ENCODE measurements around a stretch of chr19.

DNA sequence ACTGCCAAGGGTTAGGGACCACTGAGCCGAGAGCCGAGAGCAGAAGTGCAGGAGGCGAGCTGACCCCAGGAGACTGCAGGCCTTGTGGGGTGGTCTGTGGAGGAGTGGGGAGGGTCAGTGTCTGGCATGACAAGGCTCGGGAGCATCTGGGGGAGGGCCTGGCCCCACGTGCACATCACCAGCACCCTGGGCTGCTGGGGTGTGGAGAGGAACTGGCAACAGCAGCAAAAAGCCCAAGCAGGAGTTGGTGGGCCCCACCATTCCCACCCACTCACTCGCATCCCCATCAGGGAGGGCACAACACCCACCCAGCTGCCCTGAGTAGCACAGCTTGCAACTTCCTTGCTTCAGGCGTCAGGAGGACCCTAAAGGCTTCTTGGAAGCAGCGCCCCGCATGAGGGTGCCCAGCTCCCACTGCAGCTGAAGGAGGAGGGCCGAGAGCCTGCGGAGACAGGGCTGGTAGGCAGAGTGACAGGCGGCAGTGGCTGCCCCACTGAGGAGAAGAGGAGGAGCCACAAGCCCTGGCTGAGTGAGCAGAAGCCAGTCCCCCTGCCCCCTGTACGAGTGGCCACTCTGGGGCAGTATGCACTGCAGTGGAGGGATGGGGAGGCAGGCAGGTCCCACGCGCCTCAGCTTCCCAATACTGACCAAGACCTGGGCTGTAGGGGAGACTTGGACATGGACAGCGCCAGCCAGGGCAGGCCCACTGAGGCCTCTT, 26.6 kb downstream of the ELL start:
- RRBS: no CpG with 5 or more reads among the region's 16 CpGs
CAGE:
- cytosol, long polyA plus RNA: no peak
- long polyA plus RNA: no peak
- nucleus, long polyA plus RNA: no peak

GRCh38 chr19:18537480-18537955, 5.9 kb downstream of the FKBP8 start:
- RRBS: 91% methylated on average over 3 of the region's 20 CpGs
CAGE:
- cytosol, long polyA plus RNA: no peak
- long polyA plus RNA: start-site peak on the minus strand at chr19:18537622-18537775, 448 and 371 reads in 2 replicates
- nucleus, long polyA plus RNA: no peak

GRCh38 chr19:18593170-18594191, 4.9 kb downstream of the REX1BD start:
- RRBS: no CpG with 5 or more reads among the region's 28 CpGs
CAGE:
- cytosol, long polyA plus RNA: no peak
- long polyA plus RNA: no peak
- nucleus, long polyA plus RNA: no peak

- RRBS: 95% methylated on average over 5 of the region's 40 CpGs
CAGE:
- cytosol, long polyA plus RNA: no peak
- long polyA plus RNA: no peak
- nucleus, long polyA plus RNA: no peak
Measured at GRCh38 chr19:18649447-18650423, 12.9 kb downstream of the KLHL26 start.

DNA sequence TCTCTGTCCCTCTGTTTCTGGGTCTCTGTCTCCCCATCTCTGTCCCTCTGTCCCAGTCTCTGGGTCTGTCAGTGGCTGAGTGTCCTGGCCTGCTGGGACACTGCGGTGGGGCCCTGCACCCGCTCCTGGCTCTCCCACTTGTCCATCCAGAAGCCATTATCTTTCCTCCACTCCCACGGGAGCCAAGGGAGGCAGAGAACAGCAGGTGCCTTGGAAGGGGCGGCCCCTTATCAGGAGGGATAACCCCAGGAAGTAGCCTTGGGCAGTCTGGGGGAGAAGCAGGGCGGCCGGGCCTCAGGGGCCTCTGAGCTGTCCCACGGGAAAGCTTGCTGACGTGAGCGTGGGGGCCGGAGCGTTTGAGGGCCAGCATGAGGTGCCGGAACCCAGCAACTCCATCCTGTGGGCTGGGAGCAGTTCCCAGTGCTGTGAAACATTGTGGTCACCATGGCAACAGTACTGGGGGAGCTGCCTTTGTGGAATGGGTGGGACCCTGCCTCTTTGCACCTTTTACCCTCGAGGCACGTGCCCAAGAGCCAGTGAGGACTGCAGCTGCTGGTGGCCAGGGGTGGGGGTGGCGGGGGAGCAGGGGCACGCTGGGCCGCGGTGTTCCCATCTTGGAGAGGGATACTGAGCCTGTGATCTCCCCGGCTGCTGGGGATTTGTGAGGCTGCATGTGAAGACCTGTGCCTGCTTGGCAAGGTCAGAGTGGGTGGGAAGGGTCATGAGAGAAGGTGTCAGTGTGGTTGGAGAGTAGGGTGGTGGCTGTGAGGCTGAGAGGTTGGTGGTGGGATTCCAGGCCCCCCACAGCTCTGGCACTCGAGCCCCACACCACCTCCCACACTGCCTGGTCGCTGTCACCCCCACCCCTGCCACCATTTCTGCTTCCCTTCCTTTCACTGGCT, 21.0 kb downstream of the KLHL26 start:
- RRBS: 76% methylated on average over 5 of the region's 21 CpGs
CAGE:
- cytosol, long polyA plus RNA: no peak
- long polyA plus RNA: no peak
- nucleus, long polyA plus RNA: no peak

- RRBS: 1% methylated on average over 5 of the region's 53 CpGs
CAGE:
- cytosol, long polyA plus RNA: no peak
- long polyA plus RNA: no peak
- nucleus, long polyA plus RNA: no peak
Measured at GRCh38 chr19:18700204-18701724, 17.3 kb downstream of the CRTC1 start.

DNA sequence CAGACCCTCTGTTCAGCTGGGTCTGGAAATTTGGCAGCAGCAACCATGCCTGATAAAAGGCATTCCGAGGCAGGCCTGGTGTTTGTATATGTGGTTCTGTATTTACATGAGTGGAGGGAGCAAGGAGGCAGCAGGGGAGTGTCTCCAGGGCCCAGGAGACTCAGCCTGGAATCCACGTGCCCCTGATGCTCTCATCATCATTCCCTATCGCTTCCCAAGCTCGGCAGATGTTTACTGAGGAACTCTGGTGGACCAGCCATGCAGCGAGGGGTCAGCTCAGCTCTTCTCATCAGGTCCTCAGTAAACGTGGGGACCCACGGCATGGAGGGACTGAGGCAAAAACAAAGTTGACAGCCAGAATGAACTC, 49.9 kb downstream of the CRTC1 start:
- RRBS: no CpG with 5 or more reads among the region's 7 CpGs
CAGE:
- cytosol, long polyA plus RNA: no peak
- long polyA plus RNA: no peak
- nucleus, long polyA plus RNA: no peak

DNA sequence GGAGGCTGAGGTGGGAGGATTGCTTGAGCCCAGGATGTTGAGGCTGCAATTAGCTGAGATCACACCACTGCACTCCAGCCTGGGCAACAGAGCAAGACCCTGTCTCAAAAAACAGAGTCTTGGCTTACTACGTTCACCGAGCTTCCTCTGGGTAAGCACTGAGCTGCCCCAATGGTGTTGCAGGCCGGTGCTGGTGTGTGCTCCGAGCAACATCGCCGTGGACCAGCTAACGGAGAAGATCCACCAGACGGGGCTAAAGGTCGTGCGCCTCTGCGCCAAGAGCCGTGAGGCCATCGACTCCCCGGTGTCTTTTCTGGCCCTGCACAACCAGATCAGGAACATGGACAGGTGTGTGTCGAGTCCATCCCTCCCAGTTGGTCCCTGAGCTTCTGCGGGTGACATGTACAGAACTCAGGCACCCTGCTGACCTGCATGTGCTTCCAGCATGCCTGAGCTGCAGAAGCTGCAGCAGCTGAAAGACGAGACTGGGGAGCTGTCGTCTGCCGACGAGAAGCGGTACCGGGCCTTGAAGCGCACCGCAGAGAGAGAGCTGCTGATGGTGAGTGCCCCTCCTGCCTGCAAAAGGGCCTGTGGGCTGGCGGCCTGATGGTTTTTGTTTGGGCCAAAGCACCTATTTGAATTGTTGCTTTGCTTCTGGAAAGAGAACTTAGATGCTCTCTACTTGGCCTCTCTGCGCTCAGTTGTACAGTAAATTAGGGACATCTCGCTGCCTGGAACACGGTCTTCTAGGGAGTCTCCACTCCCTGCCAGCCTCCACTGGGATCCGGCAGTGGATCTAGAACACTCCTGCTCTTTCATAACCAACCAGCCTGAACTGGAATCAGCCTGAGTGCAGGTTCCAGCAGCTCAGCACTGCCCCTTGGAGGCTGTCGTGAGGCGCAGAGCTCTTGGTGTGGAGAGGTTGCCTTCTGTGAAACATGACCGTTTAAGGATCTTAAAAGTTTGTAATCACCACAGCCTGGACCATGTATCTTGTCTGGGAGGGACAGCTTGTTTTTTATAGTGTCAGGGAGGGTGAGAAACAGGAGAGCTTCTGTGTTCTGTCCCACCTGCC, 24.3 kb downstream of the UPF1 start:
- RRBS: 100% methylated on average over 8 of the region's 32 CpGs
CAGE:
- cytosol, long polyA plus RNA: no peak
- long polyA plus RNA: no peak
- nucleus, long polyA plus RNA: no peak

DNA sequence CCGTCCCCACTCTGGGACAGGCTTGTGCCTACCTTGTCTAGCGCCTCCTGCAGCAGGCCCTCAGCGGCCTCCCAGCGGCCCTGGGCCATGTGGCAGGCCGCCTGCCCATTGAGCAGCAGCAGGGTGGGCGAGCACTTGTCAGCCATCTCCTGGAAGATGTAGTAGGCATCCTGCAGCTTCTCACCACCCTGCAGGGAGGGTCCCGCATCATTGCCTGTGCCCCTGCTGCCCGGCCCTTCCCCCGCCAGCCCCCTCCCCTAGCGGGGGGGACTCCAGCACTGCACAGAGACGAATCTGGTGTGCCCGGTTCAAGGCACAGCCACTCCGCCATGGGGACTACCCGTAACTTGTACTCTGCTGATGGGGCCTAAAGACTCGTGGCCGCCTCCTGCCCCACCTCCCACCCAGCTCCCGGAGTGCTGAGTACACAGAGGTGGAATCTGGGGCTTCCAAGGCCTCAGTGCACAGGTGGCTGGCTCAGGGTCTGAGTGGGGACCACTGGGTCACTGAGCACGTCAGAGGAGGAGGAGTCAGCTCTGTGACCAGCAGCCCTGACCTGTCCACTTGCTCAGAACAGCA, 7.4 kb upstream of the CERS1 start:
- RRBS: 96% methylated on average over 8 of the region's 18 CpGs
CAGE:
- cytosol, long polyA plus RNA: no peak
- long polyA plus RNA: no peak
- nucleus, long polyA plus RNA: no peak

GRCh38 chr19:18913579-18913778, 5.7 kb downstream of the COPE start:
- RRBS: no CpG with 5 or more reads among the region's 4 CpGs
CAGE:
- cytosol, long polyA plus RNA: no peak
- long polyA plus RNA: no peak
- nucleus, long polyA plus RNA: no peak

GRCh38 chr19:18966355-18966633, 25.3 kb upstream of the HOMER3 start:
- RRBS: no CpG with 5 or more reads among the region's 3 CpGs
CAGE:
- cytosol, long polyA plus RNA: no peak
- long polyA plus RNA: no peak
- nucleus, long polyA plus RNA: no peak

- RRBS: no CpG with 5 or more reads among the region's 5 CpGs
CAGE:
- cytosol, long polyA plus RNA: no peak
- long polyA plus RNA: no peak
- nucleus, long polyA plus RNA: no peak
Measured at GRCh38 chr19:19083456-19083814, 19.6 kb downstream of the SLC25A42 start.

DNA sequence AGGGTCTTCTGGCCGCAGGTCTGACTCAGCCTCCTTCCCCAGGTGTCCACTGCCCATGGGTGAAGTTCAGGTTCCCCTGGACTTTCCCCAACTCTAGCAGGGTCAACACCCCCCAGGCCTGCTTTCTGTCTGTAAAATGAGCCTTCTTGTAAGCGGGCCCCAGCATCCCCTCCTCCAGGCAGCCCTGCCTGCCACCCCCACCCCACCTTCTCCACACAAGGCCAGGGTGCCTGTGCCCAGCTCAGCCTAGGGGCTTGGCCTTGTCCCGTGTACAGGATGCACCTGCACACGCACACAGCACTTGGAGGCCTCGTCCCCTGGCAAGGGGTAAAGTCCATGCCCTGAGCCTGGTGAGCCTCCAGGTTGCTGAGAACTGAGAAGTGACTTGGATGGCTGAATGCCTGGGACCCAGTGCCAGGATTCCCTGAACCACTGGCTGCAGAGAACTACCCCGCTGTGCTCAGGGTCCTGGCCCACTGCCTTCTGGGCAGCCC, 1.6 kb upstream of the TM6SF2 start:
- RRBS: no CpG with 5 or more reads among the region's 6 CpGs
CAGE:
- cytosol, long polyA plus RNA: no peak
- long polyA plus RNA: no peak
- nucleus, long polyA plus RNA: no peak

GRCh38 chr19:19390107-19390761, 15.2 kb upstream of the GATAD2A start:
- RRBS: no CpG with 5 or more reads among the region's 6 CpGs
CAGE:
- cytosol, long polyA plus RNA: no peak
- long polyA plus RNA: no peak
- nucleus, long polyA plus RNA: no peak

- RRBS: no CpG with 5 or more reads among the region's 6 CpGs
CAGE:
- cytosol, long polyA plus RNA: no peak
- long polyA plus RNA: no peak
- nucleus, long polyA plus RNA: no peak
Measured at GRCh38 chr19:19403045-19403917, 2.2 kb upstream of the GATAD2A start.

GRCh38 chr19:19412601-19413449, 7.3 kb downstream of the GATAD2A start:
- RRBS: no CpG with 5 or more reads among the region's 15 CpGs
CAGE:
- cytosol, long polyA plus RNA: no peak
- long polyA plus RNA: no peak
- nucleus, long polyA plus RNA: no peak

DNA sequence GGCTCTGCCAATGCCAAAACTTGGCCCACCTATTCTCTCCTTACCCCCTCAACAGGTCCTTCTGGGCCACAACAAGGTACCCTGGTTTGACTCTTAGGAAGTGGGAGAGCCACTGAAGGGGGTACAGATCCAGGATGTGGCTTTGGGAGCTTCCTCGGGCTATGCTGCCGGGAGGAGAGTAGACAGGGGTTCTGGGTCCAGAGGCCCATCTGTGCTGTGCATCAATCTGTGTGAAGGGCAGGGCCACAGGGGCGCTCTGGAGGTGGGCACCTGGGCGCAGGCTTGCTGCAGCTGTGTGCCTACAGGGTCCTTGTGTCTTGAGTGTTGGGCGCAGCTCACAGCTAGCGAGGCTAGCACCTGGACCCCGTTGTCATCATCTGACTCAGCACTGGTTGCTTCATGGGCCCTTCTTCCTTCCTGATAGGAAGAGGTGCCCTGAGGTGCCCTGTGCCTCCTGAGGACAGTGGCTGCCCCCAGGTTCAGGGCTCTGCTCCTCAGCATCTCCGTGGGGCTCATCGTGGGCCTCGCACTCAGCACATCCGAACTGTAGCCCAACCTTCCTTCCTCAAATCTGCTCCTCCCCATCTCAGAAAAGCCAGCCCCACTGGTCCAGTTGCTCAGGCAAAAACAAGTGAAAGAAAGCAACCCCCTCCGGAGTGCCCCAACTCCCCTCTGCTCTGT, 54.7 kb downstream of the GATAD2A start:
- RRBS: no CpG with 5 or more reads among the region's 12 CpGs
CAGE:
- cytosol, long polyA plus RNA: no peak
- long polyA plus RNA: no peak
- nucleus, long polyA plus RNA: no peak

DNA sequence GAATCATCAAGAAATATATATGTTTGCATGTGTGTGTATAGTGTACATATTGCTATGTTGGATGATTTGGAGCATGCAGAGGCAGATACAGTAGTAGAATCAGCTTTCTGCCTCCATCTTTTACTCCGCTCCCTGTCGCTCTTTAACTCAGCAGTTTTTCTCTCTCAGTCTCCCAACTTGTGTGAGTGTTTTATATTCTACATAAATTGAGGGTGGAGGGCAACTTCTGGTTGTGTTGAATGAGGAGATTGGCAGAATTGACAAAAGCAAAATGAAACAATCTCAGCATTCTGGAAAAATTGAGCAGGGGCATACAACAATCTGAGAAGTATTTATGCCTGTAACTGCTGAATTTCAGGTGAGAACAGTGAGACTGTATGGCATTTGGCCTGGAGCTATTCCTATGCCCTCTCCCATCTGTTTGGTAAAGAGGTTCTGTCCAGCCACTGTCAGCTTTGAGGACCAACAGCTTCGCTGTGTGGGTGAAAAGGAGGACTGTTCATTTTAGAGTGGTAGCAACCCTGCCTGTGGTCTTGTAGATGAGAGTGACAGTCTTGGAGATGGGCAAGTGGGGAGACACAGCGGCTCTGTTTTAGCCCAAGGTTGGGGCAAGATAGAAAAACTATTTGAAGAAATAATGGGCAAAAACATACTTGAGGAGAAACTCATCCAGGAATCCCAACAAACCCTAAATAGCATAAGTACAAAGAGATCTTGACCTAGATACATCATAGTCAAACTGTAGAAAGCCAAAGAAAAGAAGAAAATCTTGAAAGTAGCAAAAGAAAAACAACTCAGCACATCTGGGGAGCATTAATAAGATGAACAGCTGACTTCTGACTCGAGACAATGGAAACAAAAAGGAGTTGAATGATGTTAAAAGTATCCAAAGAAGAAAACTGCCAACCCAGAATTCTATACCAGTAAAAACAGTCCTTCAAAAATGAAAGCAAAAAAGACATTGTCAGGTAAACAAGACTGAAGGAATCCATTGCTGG, 47.3 kb downstream of the TSSK6 start:
- RRBS: no CpG with 5 or more reads among the region's 5 CpGs
CAGE:
- cytosol, long polyA plus RNA: no peak
- long polyA plus RNA: no peak
- nucleus, long polyA plus RNA: no peak

DNA sequence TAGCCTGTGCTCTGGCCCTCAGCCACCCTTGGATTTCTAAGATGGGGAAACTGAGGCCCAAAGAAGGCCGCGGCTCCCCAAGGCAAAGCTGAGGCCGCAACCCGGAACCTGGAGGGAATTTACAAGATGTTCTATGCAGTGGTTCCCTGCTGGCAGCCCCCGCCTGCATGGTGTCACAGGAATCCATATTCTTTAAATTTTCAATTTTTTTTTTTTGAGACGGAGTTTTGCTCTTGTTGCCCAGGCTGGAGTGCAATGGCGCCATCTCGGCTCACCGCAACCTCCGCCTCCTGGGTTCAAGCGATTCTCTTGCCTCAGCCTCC, 525 bp downstream of the NDUFA13 start:
- RRBS: no CpG with 5 or more reads among the region's 11 CpGs
CAGE:
- cytosol, long polyA plus RNA: no peak
- long polyA plus RNA: no peak
- nucleus, long polyA plus RNA: no peak

DNA sequence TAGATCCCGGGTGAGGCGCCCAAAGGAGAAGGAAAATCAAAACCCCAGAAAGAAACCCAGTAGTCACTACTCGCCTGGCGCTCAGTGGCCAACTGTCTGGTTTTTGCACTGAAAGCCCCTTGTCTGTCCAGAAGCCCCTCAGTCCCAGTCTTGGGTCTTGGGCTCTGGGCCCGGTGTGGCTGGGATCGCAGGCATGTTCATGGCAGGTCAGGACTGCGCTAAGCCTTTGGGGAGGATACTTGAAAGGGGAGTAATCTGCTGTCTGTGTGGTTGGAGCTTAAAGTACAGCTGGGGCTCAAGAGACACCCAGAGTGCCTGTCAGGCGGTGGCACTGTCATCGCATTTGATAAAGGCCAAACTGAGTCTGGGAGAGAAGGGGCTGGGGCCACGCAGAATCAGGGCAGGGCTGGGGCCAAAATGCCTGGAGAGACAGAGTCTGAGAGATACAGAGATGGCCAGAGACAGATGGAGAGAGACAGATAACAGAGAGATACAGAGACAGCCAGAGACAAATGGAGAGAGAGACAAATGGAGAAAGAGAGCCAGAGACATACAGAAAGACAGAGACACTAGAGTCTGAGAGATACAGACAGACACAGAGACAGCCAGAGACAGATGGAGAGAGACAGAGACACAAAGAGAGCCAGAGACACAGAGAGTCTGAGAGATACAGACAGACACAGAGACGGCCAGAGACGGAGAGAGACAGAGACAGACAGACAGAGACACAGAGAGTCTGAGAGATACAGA, 4.2 kb upstream of the CILP2 start:
- RRBS: no CpG with 5 or more reads among the region's 12 CpGs
CAGE:
- cytosol, long polyA plus RNA: no peak
- long polyA plus RNA: no peak
- nucleus, long polyA plus RNA: no peak